Frontal cortex (tissue), 2 donors: ENCODE results near the genes CASP1 and ELMOD1.

DNA sequence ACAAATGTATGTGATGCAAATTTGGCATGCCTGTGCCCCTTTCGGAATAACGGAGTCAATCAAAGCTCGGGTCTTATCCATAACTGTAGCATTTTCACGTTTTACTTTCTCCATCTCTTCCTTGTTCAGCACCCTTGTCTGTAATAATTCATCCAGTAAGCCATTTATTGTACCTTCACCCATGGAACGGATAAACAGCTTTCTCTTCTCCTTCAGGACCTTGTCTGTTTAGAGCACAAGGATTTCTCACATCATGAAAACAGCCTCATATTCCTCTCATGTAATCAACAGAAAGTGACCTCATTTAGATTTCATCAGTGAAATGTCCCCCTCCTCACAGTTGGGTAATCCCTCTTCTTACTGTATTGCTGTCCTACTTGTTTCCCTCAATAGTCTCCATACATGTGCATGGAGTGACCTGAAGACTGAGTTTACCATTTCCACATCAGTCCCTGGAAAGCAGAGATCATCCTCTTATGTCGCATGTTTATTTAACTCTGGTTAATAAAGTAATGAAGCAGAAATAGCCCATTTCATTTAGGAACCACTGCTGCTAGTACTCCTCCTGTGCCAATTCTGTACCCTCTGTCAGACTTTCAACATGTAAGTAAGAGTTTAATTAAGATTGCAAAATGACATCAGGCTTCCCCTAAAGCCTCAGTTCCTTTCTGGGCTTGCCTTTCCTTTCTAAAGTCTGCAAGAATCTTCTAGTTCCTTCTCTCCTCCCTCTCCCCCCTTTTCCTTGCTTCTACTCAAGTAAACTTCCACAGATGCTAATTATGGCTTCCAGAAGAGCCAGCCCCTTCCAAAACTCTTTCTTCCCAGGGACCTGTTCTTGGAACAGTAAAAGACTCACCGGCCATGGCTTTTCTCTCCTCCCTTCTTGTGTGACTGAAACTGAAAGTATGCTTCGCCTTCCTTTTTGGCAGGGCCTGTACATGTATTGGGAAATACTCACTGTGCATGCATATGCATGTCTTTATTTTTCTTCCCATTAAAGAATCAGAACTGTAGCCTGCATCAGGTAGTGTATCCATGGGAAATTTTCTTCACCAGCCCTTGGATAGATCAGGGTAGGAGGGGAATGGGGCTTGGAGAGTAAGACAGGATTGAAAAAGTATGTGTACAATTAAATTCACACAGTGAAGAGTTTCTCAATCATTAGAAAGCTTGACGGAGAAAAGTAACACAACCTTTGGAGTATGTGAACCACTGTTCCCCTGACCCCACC, at the start of gene CASP1:
Gene CASP1, minus strand, starts transcription at position 894 of the 1,231 bp plus-strand sequence.
- RAMPAGE, long total RNA = no peak

DNA sequence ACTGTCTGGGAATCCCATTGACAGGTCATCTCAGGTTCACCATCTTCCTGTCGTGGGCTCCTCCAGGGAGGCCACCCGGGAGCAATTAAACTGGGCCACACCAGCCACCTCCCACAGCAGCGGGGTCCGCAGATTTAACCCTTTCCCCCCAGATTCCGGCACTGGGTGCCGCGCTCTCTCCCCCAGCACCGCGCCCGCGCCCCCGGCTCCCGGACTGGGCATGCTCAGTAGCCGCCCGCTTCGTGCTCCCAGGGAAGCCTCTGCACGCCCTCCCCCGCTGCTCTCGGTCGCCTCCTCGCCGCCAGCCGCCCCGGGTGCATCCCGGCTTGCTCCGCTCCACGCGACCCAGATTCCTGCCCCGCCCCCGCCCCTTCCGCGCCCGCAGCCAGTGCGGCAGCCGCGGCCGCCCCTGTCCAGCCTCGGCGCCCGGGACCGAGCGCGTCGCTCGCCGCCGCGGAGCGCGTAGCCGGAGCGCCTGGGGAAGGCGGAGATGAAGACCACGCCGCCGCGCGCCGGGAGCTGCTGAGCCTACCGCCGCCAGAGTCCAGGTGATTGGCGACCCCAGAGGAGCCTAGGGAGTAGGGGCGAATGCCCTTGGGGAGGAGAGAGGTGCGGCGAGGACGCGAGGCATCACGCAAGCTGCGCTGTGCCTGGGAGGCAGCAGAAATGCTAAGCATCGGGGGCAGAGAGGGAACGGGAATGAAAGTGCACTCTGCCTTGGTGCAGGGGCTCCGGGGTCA, at the start of gene ELMOD1:
Gene ELMOD1, plus strand, starts transcription at position 286 of the 740 bp plus-strand sequence.
- RAMPAGE, long total RNA = no peak

DNA sequence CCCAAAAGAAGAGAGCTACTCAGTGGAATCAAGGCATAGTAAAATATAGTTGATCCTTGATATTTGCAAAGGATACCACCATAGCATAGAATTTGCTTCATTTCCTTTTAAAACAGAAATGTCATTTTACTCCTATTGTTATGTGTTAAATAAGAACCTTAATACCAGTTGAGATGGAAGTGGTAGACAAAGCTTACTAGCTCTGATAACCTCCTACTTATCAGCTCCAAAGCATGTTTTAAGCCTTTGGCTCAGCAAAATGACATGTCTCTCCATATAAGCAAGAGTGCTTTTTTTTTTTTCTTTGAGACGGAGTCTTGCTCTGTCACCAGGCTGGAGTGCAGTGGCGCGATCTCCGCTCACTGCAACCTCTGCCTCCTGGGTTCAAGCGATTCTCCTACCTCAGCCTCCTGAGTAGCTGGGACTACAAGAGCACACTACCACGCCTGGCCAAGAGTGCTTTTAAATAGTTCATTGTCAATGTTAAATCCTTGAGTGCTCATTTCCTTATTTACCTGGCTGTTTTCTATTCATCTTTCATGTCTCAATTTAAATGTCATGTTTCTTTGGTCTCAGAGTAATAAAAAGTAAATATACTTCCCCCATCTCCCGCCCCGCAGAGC, 3.7 kb downstream of the ATM start:
- RAMPAGE, long total RNA = no peak

GRCh38 chr11:108238964-108239572, 16.2 kb downstream of the ATM start:
- RAMPAGE, long total RNA = no peak

GRCh38 chr11:108497295-108497956, 758 bp downstream of the POGLUT3 start:
- RAMPAGE, long total RNA = no peak

GRCh38 chr11:108586647-108587052, 6.9 kb downstream of the EXPH5 start:
- RAMPAGE, long total RNA = no peak

DNA sequence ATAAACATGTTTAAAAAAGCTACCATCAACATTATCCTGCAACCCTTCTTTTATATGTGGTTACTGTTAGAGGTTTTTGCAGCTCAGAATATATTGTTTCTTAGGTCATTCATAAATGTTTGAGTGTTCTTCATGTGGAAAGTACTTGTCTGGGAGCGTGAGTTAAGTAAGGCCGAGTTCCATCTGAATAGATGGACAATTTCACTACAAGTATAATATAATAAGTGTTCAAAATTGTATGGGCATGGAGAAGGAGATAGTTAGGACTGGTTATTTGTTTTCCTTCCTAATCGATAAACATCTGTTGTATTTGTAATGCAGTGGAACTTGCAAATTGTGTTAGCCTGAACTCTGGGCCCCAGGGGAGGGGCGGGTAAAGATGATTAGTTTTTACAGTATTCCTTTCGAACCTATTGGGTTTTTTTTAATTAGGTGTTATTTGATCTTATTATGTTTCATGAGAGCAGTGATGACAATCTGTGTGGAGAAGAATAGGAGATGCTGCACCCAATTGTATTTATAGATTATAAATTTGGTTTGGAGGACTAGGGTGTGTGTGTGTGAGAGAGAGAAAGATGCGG, 145.2 kb downstream of the DDX10 start:
- RAMPAGE, long total RNA = no peak

DNA sequence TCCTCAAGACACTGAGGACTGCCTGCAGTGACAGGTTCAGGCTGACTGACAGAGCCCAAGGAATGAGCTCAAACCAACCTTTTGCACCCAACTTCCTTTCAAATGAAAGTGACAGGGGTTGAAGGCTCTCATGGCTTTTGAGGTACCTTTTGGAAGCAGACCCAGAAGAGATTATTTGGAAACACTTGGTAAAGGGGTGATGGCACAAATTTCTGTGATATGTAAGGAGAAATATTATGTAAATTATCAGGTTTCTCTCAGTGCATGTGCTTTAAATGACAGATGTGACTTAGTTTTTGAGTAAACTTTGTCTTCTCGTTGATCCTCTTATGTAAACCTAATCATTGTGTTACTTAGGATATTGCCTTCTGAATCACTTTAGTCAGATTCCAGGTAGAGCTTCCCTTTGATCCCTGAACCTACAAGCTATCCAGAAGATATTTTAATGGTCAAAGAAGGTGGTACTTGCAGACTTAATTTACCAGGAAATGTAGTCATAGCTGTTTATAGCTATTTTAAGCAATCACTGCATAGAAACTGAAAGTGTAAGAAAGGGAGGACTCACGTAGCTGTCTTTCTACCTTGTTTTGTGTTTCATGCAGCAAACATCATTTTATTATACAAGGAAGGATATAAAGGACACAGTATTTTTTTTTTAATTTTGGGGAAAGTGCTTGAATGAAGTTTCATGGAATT, 189.4 kb downstream of the DDX10 start:
- RAMPAGE, long total RNA = no peak

DNA sequence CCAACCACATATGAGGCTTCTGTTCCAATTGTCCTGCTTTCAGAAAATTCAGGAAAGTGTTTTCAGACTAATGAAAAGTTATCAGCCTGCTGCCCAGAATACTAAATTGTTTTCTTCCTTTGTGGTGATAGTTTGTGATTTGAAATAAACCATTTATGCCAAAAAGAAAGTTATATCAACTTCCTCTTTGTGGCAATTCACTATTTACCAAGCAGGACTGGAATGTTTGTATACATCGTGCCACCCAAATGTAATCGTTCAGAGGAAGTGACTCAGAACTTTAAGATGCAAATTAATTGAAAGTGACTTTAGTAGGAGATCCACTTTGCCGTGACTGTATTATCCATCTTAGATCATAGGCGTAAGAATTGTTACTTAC, 230.9 kb downstream of the DDX10 start:
- RAMPAGE, long total RNA = no peak

DNA sequence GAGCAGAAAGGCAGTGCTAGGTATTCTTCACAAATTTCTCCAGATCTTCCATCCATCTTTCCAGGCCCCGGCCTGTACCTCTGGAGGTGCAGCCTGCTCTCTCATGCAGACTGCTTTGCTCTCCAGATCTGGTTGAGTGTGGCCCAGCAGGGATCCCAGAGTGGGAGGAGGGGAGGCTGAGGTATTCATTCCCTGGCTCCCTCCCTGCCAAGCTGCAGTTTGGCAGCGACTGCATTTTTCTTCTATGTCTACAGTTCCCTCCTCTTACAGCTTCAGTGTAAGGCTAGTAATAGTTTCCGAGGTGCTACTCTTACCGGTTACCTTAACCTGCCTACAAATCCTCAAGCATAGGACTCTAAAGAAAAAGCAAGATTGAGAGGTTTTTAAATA, 298.2 kb upstream of the C11orf87 start:
- RAMPAGE, long total RNA = no peak

- RAMPAGE, long total RNA = no peak
Measured at GRCh38 chr11:110087773-110088628, 5.2 kb upstream of the ZC3H12C start.

DNA sequence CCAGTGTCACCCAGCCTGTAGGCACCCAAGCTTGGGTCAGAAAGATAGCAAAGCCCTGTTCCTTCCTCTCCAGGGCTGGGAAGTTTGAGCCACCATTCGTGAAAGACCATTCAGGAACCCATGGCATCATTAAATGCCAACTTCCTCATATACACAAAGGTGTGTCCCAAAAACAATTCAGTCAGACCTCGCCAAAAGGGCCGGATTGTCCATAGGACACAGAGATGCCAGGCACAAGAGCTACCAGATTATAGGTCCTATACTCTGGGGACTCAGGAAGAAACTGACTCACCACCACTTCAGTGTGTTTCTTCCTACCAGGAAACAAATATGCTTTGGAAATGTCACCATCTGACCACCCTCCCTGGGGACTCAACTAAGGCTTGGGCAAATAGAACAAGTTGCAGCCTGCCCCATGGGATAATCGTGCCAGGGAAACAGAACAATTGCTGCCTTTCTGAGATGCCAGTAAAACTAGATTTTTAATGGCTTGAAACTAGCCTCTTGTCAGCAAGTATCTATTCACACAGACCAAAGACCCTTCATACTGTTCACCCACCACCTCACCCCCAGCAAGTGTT, 11.7 kb downstream of the POU2AF3 start:
- RAMPAGE, long total RNA = no peak

DNA sequence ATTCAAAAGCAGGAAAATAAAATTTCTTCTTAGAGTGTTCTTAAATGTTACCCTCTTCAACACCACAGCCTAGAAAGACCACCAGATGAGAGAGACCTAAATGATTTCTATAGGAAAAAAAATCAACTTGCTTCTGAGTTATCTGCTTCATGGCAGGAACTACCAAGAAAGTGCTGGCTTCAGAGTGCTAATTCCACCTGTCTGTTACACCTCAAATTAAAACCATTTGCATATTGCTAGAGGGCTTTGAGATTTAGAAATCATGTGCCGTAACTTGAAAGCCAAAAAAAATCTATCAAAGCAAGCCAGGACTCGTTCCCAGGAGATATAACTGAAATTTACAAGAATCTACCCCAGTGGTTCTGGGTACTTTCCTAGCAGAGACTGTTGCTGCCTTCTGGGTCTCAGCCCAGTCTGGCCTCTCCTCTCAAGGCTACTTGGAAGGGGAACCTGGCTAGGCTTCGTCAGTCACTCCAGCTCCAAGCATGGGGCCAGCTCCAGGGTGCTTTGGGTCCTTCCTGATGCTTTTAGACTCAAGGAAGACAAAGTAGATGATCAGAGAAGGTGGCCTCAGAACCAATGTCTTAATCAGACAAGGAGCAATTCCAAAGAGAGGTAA, 31.4 kb downstream of the POU2AF3 start:
- RAMPAGE, long total RNA = no peak

DNA sequence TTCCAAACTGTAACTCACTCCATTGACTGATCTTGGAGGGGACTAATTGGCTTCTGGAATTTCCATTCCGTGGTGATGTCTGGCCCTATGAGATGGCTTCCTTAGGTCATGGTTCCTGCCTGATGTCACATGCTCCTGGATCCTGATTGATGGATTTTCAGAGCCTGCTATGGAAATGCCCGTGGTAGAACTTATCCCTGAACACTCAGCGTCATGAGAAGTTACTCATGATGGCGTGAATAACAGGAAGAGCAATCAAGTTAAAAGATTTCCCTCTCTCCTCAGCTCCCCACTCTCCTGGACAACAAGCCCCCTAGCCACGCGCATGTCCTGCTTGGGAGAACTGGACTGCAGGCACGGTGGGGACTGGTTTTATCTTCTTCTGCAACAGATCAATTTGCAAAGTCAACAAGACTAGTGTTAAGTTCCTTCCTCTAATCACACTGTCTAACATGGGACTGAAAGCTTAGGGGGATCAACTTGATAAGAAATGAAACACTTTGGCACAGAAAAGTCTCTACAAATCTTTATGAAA, 27.7 kb downstream of the POU2AF1 start:
- RAMPAGE, long total RNA = no peak

- RAMPAGE, long total RNA = no peak
Measured at GRCh38 chr11:111352994-111354034, 25.8 kb downstream of the POU2AF1 start.

GRCh38 chr11:111624502-111625165, 22.4 kb downstream of the SIK2 start:
- RAMPAGE, long total RNA = no peak

DNA sequence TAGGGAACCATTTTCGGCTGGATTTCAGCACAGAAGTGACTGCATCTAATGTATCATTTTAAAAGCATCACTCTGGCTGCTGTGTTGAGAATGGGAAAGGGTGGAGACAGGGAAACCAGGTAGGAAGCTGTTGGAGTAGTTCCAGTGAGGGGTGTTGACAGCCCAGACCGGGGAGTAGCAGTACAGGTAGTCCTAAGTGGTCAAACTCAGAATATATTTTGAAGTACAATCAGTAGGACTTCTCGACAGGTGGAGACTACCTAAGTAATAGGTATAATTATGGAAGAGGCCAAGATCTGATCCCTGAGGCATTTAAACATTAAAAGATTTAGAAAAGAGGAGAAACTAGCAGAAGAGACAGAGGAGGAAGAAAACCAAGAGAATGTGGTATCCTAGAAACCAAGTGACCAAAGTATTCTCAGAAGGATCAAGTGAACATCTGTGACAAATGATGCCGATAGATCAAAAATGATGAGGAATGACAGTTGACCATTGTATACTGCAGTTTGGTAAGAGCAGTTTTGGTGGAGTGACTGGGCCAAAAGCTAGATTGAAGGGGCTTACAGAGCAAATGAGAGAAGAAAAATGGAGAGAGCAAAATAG, 23.0 kb downstream of the SIK2 start:
- RAMPAGE, long total RNA = no peak

DNA sequence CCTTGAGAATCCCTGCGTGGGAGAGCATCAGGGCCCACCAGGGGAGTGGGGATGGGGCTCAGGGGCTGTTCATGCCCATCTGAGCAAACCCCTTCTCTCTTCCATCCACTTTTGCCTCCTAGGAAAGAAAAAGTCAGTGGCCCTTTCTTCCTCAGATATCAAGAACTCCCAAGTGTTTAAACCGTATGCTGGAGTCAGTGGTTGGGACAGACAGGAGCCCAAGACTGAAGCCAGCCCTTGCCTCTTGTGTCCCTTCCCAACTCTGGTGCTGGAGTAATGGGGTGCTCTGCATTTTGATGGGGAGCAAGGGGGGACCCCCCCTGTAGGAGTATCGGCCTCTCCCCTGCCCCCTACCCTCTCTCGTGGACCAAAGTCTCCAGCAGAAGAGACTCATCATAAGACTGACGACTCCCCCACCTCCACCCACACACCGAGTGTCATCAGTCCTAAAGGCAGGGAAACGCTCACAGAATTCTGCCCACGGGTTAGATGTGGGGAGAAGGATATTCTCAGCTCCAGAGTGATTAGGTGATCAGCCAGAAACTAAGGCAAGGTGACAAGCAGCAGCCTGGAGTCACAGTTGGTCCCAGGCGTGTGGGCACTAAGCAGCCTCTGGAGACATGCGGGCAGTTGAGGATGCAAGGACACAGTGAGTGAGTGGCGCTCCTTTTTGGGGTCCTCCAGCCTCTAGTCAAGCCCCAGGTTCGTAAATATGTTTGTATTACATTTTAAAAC, 38.8 kb downstream of the PPP2R1B start:
- RAMPAGE, long total RNA = no peak

- RAMPAGE, long total RNA = no peak
Measured at GRCh38 chr11:111777697-111778753, 11.8 kb upstream of the PPP2R1B start.

- RAMPAGE, long total RNA = no peak
Measured at GRCh38 chr11:111782286-111782676, 16.1 kb upstream of the PPP2R1B start.